Bronchial epithelial cell (primary cell): ENCODE results near the genes PHB2 and RBP5.

DNA sequence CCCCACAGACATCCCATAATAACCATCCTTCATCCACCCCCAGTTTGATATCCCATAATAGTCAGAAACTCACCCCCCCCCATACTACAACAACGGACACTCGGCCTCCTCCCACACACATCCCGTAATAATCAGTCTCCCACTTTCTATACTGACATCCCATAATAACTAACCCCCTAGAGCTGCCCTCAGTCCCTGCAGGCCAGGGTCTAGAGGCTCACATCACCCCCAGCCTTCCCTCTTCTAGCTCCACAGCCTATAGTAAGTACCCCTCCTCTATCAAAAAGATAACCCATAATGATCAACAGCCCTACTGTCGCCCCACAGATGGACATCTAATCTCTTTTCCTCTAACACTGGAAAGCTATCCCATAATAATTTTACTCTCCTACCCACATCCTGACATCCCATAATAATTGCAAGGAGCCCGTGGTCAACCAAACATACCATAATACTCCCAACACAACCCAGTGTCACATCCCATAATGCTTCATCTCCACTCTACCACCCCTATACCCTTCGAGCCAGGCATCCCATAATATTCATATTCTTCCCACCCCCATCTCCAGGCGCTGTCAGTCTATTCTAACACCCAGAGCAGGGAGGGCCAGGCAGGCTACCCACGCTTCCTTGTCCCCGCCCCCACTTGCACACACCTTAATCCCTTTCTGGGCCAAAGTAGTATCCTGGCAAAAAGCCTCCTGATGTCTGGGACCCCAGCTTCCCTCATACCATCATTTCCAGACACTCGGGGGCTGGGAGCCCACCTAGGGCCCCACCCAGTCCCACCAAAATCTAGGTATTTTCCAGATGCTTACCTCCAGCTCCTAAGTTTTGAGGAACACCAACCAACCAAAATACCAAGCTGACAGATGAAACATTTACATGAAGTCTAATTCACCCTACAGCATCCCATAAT lies 1.1 kb upstream of the CHD4 start:
- RRBS, 2 experiments, result no CpG with 5 or more reads among the region's 10 CpGs

- RRBS, 2 experiments, result no CpG with 5 or more reads among the region's 6 CpGs
Observed at GRCh38 chr12:6744689-6745421, 8.1 kb downstream of the MLF2 start.

- RRBS, 2 experiments, result 14 to 17% methylated on average over 2 of the region's 11 CpGs
Observed at GRCh38 chr12:6745422-6746164, 7.3 kb downstream of the MLF2 start.

- RRBS, 2 experiments, result no CpG with 5 or more reads among the region's 15 CpGs
Observed at GRCh38 chr12:6765373-6765981, 686 bp upstream of the PTMS start.

- RRBS, 2 experiments, result no CpG with 5 or more reads among the region's 11 CpGs
Observed at GRCh38 chr12:6790616-6791210, 1.4 kb downstream of the CD4 start.

GRCh38 chr12:6925321-6925822 lies 2.4 kb upstream of the ATN1 start:
- RRBS, 2 experiments, result no CpG with 5 or more reads among the region's 2 CpGs

DNA sequence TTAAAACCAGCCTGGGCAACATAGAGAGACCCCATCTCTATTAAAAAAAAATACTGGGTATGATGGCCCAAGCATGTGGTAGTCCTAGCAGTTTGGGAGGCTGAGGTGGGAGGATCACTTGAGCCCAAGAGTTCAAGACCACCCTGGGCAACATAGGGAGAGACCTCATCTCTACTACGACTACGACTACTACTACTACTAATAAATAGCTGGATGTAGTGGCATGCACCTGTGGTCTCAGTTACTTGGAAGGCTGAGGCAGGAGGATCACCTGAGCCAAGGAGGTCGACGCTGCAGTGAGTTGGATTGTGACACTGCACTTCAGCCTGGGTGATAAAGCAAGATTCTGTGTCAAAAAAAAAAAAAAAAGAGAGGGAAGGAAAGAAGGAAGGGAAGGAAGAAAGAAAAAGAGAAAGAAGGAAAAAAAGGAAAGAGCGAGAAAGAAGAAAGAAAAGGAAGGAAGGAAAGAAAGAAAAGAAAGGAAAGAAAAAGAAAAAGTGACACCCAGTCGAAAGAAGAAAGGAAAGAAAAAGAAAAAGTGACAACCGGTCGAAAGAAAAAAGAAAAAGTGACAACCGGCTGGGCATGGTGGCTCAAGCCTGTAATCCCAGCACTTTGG lies 3.0 kb upstream of the PTPN6 start:
- RRBS, 2 experiments, result no CpG with 5 or more reads among the region's 9 CpGs

- RRBS, 2 experiments, result 65% methylated on average over 4 of the region's 14 CpGs; no CpG with 5 or more reads in 1 of the 2 experiments
Observed at GRCh38 chr12:6952620-6953047, 1.5 kb downstream of the PTPN6 start.

GRCh38 chr12:6955874-6956799 lies 5.0 kb downstream of the PTPN6 start:
- RRBS, 2 experiments, result no CpG with 5 or more reads among the region's 28 CpGs

- RRBS, 2 experiments, result 5% methylated on average over 4 of the region's 13 CpGs; no CpG with 5 or more reads in 1 of the 2 experiments
Observed at GRCh38 chr12:6962132-6962531, 8.3 kb downstream of the PHB2 start.

- RRBS, 2 experiments, result 1 to 2% methylated on average over 12 to 17 of the region's 64 CpGs
Observed at GRCh38 chr12:6970001-6970996, at the start of gene PHB2. Gene PHB2 (minus strand): TSS chr12:6970664.

DNA sequence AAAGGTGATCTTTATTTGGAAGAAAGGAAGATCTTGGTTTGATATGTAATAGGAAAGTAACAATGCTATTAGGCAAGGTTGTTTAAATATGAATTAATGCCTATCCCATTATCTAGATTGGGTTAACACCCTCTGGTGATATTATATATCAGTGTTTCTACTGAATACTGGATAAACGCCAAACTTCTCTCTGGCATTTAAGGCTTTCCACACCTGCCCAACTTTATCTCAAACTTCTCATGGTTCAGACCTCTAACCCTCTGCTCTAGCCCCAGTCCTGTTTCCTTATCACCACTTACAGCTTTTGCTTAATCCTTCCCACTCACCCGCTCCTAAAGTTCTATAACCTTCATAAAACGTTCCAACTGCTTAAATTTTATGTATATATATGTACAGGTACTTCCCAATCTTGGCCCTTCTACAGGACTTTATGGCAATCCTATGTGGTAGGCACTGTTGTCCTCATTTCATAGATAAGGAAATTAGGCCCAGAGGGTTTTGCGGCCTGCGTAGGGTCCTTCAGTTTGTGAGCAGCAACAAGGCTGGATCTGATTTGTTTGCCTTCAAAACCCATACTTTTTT lies 1.3 kb downstream of the LPCAT3 start:
- RRBS, 2 experiments, result no CpG with 5 or more reads among the region's 5 CpGs

- RRBS, 2 experiments, result no CpG with 5 or more reads among the region's 4 CpGs
Observed at GRCh38 chr12:7065073-7065428, 4.5 kb downstream of the C1S start.

GRCh38 chr12:7069762-7070628 lies 9.5 kb downstream of the C1S start:
- RRBS, 2 experiments, result no CpG with 5 or more reads among the region's 15 CpGs

GRCh38 chr12:7101719-7102244 lies 7.2 kb downstream of the C1RL start:
- RRBS, 2 experiments, result no CpG with 5 or more reads among the region's 14 CpGs

DNA sequence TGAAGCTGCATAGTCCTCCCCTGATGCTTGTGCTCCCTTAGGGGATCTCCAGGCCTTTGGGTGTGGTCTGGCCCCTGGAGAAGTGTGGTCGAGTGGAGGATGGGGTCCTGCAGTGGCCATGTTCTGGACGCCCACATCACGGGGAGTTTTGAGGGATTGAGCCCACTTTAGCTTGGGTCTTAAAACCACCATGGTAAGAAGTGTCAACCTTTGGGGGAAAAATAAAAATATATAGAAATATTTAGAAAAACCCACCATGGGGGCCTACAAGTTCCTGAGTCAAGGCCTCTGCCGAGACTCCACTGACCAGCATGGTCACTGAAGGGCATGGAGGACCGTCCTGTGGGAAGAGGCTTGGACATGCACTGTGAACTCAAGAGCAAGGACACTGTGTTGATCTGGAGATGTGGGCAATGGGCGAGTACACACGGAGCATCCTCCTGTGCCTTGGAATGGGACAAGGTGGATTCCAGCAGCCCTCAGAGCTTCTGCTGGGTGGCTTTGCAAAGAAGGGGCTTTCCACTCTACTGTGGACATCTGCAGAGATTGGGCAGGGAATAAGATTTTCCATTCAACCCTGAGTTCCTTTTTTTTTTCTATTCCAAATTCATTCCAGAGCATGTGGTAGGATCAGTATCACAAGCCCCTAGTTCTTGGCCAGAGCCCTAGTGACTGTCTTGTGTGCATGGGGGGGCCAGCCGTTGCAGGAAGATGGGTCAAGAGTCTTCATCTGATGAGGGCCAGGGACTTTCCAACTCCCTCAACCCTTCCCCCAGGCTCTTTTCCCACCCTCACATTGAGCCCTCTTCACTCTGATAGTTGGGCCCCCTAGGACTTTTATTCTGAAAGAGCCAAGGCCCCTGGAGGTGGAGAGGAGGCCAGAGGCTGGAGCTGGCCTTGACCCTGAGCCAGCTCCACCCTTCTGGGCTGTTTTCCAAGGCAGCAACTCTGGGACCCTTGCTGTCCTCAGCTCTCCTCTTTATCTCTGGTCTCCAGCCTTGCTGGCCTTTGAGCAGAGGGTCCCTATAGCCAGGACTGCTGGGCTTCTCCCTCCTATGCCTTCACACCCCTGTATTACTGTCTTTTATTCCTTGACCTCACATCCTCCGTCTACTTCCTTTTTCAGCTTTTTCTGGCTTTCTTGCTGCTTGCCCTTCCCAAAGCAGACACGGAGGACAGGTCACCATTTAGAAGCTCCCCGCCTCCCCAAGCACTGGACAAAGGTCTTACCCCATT lies 6.0 kb downstream of the RBP5 start:
- RRBS, 2 experiments, result no CpG with 5 or more reads among the region's 11 CpGs

DNA sequence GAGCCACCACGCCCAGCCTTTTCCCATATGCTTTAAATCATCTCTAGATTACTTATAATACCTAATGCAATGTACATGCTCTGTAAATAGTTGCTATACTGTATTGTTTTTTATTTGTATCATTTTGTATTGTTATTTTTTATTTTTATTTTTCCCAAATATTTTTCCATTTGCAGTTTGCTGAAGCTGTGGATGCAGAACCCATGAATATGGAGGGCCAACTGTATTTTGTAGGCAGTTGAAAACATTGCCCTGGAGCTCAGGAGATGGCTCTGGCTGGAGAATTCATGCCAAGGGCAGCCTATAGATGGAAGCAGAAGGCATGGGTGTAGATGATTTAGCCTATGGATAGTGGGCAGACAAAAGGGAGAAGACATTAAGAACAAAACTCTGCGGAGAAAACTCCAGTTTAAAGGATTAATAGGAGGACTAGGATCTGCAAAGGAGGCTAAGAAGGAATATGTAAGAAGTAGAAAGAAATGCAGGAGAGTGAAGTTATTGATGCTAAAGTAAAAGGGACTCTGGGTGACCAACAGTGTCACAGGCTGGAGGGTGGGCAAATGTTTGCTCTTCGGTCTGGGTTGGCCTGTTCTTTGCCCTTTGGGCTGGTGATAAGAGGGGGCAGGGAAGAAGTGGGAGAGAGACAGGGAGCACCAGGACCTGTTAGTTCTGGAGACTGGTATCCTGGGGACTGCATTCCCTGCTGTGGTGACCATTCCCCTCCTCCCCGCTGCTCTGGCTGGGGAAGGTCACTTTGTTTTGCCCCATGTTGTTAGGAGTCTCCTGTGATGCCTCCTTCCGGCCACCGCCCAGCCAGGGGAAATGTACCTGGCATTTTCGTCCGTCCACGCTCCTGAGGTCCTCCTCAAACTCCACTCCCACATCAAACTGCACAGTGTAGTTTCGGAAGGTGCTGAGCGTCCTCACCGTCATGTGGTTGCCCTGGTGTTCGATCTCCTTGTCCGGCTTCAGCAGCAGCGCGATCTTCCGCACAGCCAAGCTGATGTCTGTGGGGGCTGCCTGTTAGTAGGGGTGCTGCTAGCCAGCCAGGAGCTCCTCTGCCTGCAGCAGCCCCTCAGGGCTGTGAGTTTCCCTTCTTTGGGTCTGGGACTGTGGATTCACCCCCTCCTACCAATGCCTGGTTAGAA lies 903 bp downstream of the RBP5 start:
- RRBS, 2 experiments, result no CpG with 5 or more reads among the region's 17 CpGs

DNA sequence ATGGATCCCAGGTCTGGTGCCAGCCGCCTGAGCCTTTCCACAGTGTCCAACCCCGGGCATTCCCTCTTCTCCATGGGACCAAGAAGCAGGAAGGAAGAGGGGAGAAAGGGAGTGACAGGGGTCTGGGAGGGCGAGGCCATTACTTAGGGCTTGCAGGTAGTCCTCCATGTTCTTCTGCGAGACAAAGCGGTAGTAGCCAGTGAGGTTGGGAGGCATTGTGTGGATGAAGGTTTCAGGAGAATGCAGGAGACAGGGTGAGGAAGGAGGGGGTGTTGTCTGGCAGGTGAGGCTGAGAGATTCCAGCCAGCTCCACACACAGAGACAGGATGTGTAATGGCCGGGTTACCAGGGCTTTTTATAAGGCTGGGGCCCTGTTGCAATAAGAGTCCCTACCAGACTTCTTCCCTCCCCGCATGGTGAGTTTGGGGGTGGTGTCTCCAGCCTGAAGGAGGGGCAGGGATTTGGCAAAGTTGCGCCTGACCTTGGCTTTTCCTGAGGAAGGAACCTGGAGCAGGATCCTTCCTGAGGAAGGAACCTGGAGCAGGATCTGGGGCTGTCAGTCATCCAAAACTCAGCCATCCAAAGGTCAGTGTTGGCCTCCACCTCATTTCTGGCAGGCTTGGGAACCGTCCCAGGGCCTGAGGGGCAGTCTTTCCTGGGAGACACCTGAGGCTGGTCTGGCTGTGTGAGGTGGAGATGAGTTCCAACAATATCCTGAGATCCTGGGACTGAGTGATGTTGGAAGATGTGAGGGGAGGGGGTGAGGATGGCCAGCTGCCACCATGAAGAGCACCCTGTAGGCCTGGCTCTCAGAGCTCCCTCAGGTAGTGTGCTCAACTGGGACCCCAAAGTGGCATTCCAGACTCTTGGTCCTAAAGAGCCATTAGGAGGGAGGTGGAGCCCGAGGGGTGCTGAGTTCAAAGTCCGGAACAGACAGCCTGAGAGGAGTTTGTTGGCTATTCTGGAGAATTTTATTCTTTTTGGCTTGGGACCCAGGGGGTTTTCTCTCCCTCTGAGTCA lies at the start of gene RBP5:
TSS of gene RBP5 (minus strand) at position 330 of the 1,020 bp plus-strand sequence.
- RRBS, 2 experiments, result no CpG with 5 or more reads among the region's 11 CpGs

DNA sequence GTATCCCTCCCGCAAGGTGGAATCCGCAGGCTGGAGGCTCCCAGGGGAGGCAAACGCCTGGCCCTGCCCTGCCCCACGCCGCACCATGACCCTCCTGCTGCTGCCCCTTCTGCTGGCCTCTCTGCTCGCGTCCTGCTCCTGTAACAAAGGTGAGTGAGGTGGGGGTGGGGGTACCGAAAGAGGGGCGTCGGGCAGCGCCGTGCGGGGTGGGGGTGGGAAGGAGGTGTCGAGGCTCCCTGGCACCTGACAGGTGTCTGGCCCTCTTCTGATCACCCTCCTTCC lies 334 bp downstream of the CLSTN3 start:
- RRBS, 2 experiments, result no CpG with 5 or more reads among the region's 14 CpGs

- RRBS, 2 experiments, result no CpG with 5 or more reads among the region's 23 CpGs
Observed at GRCh38 chr12:7162712-7163256, 26.7 kb upstream of the PEX5 start.